AG09319 (cell line): ENCODE data around the gene WASF1.

DNA sequence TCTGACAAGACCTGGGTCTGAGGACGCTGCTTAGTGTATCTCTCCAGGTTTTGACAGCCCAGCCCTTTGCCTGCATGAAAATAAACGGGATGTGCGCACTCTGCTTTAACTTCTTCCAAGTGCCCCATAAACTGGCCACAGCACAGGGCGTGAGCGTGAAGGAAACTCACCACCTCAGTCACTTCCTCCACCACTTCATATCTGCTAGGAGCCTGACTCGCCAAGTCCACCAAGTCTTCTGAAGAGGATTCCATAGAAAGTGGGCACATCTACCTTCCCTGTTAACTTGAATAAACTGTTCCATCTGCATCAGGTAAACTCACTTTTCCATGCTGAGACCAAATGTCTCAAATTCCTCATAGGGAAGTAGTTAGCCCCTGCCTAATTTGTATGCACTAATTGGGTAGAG is 109.1 kb upstream of the ARMC2 start:
- RRBS, result no CpG with 5 or more reads among the region's 6 CpGs

DNA sequence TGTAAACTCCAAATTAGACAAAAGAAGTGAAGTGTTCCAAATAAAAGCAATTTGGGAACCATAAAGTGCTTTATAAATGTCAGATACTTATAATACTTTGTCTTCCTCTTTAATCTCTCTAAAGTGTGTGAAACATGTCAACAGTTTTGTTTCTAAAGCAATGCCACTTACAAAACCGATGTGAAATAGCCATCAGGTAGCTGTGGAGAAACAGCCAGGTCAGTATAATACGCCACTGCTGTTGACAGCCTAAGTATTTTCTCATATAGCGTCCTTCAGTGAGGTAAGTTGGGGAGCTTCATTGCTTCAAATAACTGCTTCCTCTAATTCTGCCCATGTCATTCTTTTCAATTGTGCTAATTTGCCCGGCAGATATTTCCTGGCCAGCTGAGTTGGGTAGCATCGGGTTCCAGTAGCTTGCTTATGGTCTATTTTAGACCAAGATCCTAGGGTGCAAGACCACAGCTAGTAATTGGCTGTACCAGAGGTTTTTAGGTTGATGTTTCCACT is 2.2 kb upstream of the ARMC2 start:
- RRBS, result no CpG with 5 or more reads among the region's 5 CpGs

- RRBS, result no CpG with 5 or more reads among the region's 1 CpG
These were observed 22.0 kb downstream of the ARMC2 start for GRCh38 chr6:108870245-108870550.

- RRBS, result no CpG with 5 or more reads among the region's 1 CpG
These were observed 103.7 kb downstream of the SESN1 start for GRCh38 chr6:108990848-108991461.

DNA sequence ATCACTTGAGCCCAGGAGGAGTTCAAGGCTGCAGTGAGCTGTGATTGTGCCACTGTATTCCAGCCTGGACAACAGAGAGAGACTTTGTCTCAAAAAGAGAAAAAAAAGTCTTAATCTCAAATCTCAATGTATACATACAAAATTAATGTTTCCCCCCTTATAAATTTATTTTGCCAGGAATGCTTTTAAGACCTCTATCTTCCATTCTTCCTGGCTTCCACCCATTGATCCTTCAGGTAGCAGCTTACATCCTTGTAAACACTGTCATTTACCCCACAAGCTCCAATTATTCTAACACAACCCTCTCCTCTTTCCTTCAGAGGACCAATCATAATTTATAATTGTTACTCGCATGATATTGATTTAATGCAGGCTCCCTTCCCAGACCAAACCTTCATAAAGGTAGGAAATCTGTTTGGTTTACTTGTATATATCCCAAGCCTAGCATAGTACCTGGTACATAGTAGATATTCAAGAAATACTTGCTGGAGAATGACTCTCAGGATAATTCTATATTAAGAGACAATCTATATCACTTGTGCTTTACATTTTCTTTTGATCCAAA is 98.9 kb downstream of the SESN1 start:
- RRBS, result no CpG with 5 or more reads among the region's 1 CpG

DNA sequence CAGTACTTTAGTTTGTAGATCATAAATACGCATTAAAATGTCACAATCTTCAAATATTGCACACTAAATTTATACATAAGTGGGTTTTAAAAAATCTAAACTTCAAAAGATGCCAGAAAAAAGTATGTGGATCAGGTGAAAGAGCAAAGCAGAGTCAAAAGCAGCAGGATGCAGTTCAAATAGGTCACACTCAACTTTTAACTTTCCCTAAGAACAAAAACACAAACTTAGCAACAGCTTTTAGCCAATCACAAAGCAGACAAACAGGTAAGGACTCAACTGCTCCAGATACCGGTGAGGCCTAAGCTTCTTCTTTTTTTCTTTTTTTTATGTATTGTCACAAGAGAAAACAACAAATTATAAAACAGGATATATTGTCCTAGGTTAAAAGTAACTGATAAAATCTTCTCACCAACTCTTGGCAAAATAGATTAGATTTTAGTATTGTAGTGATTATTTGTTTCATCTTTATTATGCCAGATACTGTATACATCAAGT is 74.7 kb downstream of the SESN1 start:
- RRBS, result no CpG with 5 or more reads among the region's 2 CpGs

GRCh38 chr6:109059532-109060350 is 34.9 kb downstream of the SESN1 start:
- RRBS, result no CpG with 5 or more reads among the region's 5 CpGs

DNA sequence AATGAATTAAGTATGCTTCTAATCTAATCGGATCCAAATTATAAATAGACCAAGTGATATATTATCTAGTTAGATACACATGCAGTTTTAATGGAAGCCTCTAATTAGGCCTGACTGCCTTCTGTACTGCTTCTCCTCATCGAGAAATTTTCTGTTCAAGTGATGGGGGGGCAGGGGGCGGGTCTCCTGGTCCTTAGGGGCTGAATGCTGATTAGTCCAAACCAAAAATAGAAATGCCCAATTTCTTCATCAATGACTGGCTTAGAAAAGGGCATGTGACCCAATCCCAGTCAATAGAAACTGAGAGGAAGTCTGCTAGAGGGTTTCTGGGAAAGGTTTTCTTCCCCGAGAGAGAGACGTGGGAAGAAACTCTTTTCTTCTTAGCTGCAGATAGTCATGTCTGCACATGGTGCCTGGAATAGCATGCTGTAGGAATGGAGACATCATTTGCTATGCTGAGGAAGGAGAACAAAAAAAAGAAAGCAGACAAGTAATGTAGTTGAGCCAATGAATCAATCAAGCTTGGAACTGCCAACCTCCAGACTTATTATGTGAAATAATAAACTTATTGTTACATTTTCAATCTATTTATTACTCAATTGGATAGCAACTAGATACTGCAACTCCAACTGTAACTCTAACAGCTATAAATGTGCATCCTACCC is 6.7 kb downstream of the SESN1 start:
- RRBS, result no CpG with 5 or more reads among the region's 5 CpGs

DNA sequence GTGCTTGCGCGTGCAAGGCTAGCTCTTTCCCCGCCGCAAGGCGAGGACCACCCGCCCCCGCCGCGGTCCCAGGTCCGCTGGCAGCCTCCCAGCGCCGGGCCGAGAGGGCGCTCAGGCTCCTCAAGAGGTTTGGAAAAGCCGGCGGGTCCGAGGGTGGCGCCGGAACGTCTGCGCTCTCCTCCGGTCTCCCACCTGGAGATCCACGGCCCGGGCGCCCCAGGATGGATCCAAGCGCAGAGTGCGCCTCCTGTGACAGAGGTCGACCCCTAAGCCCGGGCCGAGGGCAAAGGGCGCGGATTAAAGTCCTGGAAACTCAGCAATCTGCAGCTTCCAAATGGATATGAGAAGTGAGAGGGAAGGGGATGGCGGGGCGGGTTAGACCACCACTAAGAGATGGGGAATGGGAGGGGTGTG is 583 bp upstream of the MICAL1 start:
- RRBS, result 5% methylated on average over 11 of the region's 34 CpGs

- RRBS, result no CpG with 5 or more reads among the region's 5 CpGs
These were observed 3.3 kb upstream of the MICAL1 start for GRCh38 chr6:109458775-109459279.

DNA sequence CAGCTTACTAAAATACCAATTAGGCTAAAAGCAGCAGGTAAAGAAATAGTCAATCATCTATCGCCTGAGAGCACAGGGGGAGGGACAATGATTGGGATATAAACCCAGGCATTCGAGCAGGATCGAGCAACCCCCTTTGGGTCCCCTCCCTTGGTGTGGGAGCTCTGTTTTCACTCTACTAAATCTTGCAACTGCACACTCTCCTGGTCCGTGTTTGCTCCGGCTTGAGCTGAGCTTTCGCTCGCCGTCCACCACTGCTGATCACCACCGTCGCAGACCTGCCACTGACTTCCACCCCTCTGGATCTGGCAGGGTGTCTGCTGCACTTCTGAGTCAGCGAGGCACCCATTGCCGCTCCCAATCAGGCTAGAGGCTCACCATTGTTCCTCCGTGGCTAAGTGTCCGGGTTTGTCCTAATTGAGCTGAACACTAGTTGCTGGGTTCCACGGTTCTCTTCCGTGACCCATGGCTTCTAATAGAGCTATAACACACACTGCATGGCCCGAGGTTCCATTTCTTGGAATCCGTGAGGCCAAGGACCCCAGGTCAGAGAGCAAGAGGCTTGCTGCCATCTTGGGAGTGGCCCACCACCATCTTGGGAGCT is 98.7 kb upstream of the GPR6 start:
- RRBS, result no CpG with 5 or more reads among the region's 18 CpGs

DNA sequence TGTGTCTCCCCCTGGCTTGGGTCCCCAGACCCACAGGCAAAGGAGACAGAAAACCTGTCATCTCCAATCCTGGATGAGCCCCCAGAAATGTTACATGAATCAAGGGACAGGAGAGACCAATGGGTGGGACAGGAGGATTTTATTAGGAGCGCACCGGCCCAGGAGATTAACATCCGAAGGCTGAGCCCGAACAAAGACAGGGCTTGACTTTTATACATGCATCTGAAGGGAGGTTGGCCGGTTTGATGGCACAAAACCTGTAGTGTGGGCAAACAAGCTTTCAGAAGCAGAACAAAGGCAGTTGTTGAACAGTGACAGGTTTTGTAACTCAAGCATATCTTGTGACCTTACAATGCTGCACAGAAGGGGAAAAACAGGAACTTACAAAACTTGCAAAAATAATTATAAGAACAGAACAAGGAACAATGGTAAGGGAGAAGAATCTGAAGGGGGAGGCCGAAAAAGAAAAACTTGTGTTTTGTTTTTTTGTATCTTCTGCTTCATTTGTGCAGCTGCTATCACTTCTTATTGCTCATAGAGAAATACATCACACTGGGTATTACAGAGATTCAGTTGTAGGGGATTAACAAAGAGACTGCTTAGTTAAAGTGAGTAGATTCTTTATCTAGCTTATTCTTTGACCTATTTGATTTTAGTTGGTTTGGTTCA is 83.8 kb upstream of the GPR6 start:
- RRBS, result 91% methylated on average over 4 of the region's 6 CpGs

DNA sequence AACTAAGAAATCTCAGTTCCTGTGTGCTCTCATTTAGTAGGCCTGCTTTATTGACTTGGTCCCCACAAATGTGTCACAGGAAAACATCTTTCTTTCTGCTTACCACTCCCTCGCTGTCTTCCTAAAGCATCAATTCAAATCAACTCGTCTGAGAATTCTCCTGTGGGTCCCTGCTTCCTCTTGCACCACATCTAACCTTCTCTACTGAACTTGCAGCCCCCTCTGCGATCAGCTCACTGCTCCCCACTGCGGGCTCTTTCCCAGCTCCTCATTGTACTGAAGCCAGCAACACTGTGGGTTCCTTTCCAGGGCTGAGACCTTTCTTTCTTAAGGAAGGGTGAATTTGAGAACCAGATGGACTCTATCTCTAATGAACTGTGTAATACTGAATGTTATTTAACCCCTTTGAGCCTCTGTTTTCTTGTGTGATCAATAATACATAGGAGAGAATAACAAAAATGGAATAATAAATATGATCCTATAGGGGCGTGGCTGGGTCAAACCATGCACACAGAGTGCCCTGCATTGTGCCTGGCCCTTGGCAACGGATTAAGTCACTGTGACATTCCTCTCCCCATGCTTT is 10.2 kb upstream of the GPR6 start:
- RRBS, result no CpG with 5 or more reads among the region's 6 CpGs

DNA sequence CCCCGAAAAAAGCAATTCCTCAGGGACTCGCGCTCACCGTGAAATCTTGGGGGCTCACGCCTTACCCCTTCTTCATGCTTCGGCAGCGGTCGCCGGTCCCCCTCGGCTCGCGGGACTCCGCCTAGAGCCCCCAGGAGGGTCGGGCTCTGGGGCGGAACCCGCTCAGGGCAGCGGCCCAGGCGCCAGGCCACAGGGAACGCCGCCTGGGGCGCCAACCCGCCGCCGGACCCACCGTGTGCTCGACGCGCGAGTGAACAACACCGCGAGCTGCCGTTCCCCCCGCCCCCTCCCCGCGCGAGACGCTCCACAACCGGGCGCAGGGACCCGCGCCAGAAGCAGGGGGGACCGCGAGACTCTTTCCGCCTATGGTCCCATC is at the start of gene WASF1:
Gene WASF1 (minus strand): TSS at position 269 of the 376 bp plus-strand sequence.
- RRBS, result 1% methylated on average over 12 of the region's 44 CpGs

DNA sequence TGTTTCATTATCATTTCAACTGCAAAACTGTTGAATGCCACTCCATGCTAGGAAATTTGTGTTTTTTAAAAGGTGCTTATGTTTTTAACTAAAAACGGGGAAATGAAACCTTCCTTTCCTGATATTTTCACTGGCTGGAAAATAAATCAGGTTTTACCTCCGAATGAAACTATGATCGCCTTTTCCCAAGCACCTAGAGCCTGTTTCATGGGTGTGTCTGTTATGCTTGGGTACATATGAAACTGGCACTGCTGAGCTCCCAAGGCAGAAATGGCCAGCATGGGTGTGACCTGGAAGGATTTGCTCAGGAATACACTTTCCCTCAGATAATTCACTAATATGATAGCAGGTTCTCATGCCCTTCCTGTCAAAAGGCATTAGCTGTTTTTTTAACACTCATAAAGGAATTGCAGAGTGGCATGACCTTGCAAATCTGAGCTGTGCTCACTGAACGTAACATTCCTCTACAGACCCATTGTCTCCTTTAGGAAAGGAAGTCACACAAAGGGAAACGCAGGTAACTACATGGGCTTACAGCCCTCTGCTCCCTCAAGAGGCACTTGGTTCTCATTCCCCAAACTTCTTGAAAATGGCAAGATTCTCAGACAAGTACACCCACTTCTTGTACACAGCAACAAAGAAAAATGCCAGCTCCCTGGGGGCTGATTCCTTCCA is 72.8 kb downstream of the METTL24 start:
- RRBS, result no CpG with 5 or more reads among the region's 5 CpGs

GRCh38 chr6:110287751-110288076 is 70.4 kb downstream of the METTL24 start:
- RRBS, result no CpG with 5 or more reads among the region's 3 CpGs

DNA sequence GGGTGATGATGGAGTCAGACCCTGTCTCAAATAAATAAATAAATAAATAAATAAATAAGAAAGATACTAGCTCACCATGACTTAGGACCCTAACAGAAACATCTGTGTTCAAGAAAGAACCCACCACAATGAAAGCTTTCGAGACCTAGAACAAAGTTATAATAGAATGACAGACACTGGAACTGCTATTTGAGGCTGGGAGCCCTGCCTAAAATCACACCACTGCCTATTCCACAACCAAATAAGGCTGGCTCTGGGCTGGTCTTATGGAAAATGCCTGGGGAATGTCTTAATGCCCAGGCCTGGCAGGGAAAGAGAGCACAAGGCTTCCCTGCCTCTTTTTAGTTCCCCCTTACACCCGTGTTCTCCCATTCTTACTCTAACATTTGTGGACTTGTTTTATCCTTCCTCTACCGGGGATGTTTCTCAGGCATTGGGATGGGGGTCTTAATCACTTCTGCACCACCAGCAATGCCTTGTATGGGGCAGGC is 5.6 kb upstream of the METTL24 start:
- RRBS, result no CpG with 5 or more reads among the region's 3 CpGs

DNA sequence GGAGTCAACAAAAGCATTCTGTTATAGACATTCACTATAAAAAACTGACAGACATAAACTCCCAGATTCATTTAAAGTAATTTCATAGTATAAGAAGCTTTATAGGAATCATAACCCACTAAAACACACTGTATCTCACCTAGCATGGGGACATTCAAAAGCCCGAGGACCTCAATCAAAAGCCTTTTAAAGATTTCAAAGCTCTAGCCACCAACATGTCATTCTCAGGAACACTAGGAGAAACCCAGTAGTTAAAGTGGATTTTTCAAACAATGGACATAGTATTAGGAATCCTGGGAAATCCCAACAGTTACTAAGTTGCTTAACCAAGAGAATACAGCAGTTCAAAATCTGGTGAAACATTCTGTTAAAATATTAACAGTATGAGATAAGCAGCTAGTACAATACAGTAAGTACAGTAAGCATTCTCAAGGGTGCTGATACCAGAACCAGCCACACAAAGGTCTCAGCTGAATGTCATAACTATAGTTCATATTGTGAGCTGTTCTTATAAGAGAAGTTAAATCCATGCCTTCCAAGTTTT is 68.7 kb downstream of the CDK19 start:
- RRBS, result no CpG with 5 or more reads among the region's 1 CpG

DNA sequence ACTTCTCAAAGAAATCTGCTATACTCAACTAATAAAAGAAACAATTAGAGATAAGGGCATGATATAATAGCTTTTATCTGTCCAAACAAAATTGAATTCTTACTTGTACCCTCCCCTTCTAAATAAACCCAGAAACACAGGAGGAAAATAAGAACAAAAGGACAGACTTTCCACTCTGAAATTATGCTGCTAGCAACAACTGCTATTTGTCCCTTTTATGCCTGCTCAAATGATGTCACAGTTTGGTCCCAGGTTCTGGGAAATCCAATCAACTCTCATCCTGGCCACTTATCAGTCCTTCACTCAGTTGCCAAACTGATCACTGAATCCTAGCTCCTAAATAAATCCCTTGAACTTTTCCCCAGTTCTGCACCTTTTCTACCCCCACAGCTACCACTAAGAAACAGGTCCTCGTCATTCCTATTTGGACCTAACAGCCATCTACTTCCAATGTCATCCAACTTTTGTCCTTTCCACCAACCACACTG is 33.2 kb downstream of the CDK19 start:
- RRBS, result no CpG with 5 or more reads among the region's 1 CpG